Foreskin keratinocyte (primary cell): ENCODE measurements around the gene CLN5.

DNA sequence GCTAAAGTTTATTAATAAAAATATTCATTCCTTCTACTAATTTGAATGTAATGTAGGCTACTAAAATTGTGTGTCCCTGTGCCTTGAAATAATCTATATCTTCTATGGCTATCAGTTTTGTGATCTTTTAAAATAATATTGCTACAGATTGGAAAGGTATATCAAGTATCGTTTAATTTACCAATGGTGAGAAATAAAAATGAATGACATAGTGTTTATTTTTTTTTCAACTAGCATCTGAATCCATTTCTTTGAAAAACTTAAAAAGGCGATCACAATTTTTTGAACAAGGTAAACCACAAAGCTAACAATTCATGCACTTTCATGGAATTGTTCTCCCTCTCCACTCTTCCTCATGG is 201.8 kb downstream of the LMO7 start:
- RAMPAGE, total RNA: no peak

- RAMPAGE, total RNA: no peak
Measured at GRCh38 chr13:75907307-75907591, 271.1 kb downstream of the LMO7 start.

GRCh38 chr13:76747144-76747602 is 139.0 kb downstream of the KCTD12 start:
- RAMPAGE, total RNA: no peak

GRCh38 chr13:76865630-76865988 is 20.6 kb downstream of the KCTD12 start:
- RAMPAGE, total RNA: no peak

DNA sequence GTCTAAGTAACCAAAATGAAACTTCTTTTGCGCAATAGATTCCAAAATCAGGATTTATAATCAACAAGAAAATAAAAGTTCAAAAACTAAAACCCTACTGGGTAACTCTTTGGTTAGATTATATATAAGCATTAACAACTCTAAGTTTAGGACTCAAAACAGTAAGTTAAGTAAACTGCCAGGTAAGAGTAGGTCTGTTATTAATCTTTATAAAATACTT is 2.5 kb downstream of the KCTD12 start:
- RAMPAGE, total RNA: no peak

DNA sequence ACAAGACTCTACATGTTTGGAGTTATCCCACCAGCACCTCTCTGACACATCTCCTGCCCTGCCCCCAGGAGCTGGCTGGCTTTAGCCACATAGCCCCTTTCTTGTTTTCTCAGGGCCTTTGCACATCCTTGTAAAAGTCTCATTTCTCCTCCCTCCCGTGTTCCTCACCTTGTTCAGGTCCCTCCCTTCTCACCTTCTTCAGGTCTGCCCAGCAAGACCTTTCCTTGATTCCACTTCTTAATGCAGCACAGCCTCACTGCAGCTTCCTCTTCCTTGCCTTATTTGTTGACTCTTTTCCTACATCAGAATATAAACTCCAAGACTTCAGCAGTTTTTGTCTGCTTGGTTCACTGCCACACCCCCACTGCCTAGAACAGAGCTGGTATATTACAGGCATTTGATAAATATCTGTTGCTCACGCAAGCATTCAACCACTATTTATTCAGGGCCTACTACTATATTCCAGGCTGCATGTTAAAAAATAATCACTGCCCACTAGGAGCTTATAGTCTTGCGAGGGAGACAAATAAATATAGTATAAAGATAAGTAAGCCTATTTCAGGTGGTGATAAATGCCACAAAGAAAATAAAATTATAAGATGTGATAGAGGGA is 2.5 kb upstream of the KCTD12 start:
- RAMPAGE, total RNA: no peak

- RAMPAGE, total RNA: start-site peak on the plus strand at chr13:76992053-76992098, 17 and 23 reads in 2 replicates; start-site peak on the plus strand at chr13:76992149-76992181, 7 and 10 reads in 2 replicates
Measured at GRCh38 chr13:76991819-76992250, at the start of gene CLN5. TSS of gene CLN5 (plus strand) at chr13:76992081.

- RAMPAGE, total RNA: no peak
Measured at GRCh38 chr13:76992251-76993037, 563 bp downstream of the CLN5 start.

GRCh38 chr13:77022260-77022682 is 4.7 kb downstream of the FBXL3 start:
- RAMPAGE, total RNA: no peak

DNA sequence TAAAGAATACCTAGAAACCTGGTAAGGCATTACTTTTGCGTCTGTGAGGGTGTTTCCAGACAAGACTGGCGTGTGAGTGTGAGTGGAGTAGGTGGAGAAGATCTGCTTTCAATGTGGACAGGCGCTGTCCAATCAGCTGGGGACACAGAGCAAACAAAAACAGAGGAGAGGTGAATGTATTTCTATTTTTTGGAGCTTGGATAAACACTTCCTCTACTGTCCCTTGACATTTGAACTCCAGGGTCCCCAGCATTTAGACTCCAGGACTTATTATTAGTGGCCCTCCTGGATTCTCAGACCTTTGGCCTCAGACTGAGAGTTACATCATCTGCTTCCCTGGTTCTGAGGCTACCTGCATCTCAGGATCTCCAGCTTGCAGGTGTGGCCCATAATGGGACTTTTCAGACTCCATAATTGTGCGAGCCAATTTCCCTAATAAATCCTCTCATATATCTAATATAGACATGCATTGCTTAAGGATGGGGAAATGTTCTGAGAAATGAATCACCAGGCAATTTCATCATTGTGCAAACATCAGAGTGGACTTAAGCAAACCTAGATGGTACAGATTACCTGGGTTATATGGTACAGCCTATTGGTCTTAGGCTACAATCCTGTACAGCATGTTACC is 116.3 kb upstream of the FBXL3 start:
- RAMPAGE, total RNA: no peak

- RAMPAGE, total RNA: no peak
Measured at GRCh38 chr13:77386955-77387588, 60.2 kb upstream of the MYCBP2 start.

DNA sequence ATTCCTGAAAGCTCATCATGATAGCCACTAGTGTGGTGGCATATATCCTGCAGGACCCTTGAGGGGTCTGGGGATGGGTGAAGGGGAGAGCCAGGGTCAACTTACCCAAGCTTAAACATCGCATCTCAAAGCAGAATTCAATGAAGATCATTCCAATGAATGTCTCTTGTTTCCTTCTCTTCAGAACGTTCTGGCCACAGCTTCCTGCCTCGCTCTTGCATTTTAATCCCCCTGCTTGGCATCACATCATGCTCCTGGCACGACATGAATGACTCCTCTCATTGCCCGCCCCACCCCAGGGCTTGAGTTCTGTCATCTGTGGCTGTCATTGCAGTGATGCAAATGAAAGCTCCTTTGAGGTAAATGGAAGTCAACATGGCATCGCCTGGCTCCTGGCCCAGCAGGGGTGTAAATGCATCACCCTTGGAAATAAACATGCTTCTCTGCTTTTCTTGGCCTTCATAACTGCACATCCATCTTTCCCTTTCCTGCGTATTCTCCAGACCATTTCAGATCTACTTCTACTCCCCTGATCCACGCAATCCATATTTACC is 48.6 kb downstream of the SCEL start:
- RAMPAGE, total RNA: no peak

GRCh38 chr13:77853676-77853889 is 65.0 kb downstream of the EDNRB start:
- RAMPAGE, total RNA: no peak

DNA sequence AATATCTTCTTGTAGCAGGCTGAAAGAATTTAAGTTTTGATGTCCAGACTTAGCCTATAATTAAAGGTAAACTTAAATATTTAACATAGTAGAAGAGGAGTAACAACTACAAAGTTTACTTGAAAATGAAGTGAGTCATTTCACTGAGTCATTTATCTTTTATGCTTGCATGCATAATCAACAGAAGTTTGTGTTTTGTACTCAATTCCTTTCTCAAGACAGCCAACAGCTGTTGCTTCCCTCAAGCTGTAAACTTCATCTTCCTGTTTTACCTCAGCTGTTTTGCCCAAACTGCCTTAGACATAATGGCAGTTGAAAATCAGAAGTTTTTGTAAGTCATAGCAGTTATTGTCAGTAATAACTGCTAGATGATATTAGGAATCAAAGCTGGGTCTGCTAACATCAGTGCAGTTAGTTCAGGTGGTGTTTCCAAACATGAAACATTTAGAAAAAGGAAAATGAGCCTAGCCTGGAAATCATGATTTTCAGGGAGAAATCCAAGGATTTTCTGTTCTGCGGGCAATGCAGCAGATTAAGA is 57.9 kb downstream of the EDNRB start:
- RAMPAGE, total RNA: no peak

- RAMPAGE, total RNA: no peak
Measured at GRCh38 chr13:78102300-78102575, 183.6 kb upstream of the EDNRB start.

DNA sequence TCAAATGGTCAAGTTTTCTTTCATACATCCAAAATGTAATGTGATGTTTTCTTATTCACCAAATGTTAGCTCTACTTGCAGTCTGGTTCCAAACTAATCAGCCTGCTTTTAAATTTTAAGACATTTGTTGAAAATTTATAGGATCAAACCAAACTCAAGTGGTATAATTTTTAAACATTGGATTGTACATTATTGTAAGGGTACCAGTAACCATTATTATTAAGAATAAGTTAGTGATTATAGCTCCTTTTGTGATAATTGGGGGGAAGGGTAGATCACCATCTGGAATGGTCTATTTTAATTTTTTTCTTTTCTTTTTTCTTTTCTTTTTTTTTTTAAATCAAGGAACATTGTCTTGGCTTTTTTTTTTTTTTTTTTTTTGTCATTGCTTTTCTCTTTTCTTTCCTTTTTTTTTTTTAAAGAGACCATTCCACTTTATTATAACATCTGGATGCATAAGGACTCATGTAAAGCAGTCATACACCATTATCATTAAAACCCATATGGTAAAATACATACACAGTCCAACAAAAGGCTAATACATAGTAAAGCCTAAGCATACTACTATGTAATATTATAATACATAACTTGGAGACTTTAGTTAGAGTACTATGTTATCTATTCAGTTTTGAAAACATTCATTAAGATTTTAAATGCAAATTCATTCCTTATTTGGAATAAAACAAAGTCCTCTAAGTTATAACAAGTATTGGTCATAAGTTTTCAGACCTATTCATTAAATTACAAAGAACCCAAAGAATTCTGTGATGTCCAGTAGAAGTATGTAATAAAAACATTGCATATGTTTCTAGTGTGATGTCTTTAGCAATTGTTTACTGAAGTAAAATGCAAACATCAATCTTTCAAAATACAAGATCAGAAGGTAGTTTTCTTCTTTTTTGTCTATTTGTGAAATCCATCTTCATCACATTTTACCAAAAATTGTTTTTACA is 86.2 kb downstream of the RBM26 start:
- RAMPAGE, total RNA: no peak

DNA sequence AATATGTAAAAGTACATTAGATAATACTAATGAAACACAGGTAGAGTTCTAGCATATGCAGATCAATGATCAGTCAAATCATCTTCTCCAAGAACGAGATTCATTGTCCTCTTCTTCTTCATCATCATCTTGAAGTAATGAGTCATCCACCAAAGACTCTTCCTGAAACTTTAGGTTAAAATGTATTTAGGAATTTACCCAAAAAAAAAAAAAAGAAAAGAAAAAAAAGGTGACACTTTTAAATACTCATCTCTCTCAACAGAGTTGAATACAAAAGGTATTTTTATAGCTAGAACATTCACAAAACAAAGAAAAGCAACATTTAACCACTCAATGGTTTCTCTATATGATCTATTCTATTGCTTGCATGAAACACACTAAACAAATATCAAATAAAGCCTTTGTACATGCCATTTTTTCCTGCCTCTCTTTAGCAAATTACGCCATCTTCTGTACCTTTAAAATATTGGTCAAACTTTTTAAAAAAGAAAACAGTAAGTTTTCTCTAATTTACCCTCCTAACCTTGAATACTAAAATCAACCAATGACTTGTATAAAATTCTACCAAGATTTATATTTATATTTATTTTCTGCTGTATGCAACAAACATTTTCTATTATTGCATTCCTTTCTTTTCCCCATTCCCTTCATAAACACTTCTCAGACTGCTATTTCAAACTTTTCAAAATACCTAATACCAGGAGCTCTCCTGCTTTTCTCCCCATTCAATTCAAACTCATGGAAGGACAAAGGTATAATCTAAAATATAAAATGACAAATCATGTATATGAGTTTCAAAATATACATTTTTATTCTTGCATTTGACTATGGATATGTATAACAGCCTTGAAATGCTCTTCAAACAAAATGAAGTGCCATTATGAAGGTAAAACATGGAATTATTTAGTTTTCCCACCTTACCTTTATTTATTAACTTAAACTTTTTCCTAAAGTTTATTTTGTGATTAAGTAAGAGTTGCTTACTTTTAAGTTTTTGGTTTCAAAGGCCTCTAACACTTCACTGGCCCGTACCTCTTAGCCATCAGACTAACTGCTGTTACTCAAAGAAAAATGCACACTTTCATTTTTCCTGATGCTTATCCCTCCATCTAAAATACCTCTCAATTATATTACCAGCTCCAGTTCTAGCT is 85.1 kb downstream of the RBM26 start:
- RAMPAGE, total RNA: no peak

- RAMPAGE, total RNA: no peak
Measured at GRCh38 chr13:79387562-79388186, 18.4 kb downstream of the RBM26 start.

DNA sequence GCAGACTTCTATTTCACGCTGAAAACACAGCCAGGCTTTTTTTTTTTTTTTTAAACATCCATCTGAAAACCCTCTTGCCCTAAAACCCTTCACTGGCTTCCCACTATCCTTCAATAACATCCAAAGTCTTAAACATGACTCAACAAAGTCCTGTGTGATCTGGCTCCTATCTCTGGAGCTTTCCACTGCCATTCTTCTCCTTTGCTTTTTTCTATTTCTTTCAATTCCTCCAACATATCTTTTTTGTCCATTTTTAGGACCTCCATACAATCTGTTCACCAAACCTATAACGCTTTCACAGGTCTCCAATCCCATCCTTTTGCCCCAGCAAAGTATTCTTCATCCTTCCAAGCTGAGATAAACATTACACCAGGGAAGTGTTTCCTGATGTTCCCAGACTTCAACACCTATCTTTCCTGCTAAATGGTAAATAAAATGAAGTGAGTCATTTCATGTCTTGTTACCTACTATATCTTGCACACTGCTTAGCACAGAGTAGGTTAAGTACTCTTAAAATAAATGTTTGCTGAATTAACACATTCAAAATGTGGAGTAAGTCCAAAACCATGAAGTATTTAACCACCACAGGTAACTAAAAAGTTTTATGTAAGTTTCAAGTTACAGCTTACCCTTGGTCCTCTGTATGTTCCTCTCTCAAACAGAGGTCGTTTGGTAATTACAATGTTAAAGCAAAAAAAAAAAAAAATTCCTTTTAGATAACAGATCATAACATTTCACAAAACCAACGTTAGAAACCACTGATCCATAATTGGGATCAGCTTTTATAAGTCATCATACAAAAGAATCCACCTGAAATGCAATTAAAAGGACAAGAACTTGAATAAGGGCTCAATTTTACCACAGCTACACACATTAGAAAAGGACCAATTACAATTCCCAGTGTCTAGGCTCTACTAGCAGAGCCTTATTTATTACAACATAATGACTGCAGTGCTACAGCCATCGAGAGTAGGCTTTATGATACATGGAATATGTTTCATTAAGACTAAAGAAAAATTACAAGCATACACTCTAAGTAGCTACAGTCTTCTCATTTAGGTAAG is 3.3 kb downstream of the RBM26 start:
- RAMPAGE, total RNA: no peak

DNA sequence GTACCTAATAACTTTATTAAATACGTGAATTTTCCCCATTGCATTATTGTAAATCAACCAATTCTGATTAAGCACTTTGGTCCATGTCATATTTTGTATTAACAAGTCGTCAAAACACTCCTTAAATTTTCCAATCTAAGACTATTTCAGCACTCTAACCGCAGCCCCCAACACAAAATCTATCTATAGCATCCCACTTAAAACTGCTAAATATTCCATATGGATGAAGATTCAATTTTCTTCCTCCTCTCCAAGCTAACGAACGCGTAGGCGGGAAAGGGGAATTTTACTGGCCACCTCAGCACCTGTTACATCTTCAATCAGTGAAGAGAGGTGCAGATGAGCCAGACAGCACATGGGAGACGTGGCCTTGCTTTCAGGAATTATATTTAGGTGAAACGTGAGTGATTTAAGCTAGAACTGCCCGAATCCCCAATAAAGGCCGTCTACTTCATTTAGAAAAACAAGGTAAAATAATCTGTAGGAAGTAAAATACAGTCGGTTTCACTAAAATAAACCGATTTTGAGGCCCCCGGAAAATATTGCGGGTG is 1.1 kb downstream of the RBM26 start:
- RAMPAGE, total RNA: no peak